HepG2 (cell line): ENCODE results near the gene ITPKC.

DNA sequence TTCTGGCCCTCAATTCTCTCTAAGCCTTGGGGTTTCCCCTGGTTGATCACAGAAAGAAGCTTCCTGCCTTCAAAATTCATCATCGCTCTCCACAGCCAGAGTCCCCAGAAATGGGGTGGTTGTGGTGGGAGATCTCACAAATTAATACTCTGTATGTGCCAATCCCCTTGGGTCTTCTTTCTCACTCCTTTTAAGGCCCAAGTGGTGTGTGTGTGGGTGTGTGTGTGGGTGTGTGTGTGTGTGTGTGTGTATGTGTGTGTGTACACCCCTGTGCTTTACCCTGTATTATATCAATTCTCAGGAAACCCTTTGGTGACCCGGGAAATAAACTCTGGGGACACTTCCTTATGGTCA is 33.8 kb upstream of the PSMC4 start:
- RRBS, 2 experiments = no CpG with 5 or more reads among the region's 2 CpGs
CAGE:
- cytosol, long polyA minus RNA = no peak
- cytosol, long polyA plus RNA = no peak
- long polyA plus RNA = no peak
- nucleus, long polyA minus RNA = no peak
- nucleus, long polyA plus RNA = no peak

DNA sequence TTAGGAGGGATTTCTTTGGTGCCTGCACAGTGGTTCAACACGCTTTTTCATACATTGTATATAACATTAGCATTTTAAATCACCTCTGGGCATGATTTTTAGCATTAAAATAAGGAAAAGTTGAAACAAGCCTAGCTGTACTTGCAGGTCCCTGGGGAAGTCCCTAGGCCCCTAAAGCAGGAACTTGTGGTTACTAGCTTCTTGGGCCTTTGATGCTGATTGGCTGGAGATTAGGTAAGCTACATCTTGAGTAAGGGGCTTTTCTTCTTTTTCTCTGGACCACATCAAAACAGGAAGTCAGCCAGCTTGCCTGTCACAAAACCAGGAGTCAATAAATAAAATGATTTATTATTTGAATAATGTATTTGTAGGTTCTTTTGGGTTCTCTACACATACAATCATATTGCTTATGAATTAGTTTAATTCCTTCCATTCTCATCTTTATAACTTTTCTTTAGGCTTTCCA is 17.5 kb upstream of the PSMC4 start:
- RRBS, 2 experiments = no CpG with 5 or more reads among the region's 1 CpG
CAGE:
- cytosol, long polyA minus RNA = no peak
- cytosol, long polyA plus RNA = no peak
- long polyA plus RNA = no peak
- nucleus, long polyA minus RNA = no peak
- nucleus, long polyA plus RNA = no peak

- RRBS, 2 experiments = no CpG with 5 or more reads among the region's 5 CpGs
CAGE:
- cytosol, long polyA minus RNA = no peak
- cytosol, long polyA plus RNA = no peak
- long polyA plus RNA = no peak
- nucleus, long polyA minus RNA = no peak
- nucleus, long polyA plus RNA = no peak
Measured at GRCh38 chr19:40042573-40043102, 13.4 kb downstream of the ZNF780B start.

DNA sequence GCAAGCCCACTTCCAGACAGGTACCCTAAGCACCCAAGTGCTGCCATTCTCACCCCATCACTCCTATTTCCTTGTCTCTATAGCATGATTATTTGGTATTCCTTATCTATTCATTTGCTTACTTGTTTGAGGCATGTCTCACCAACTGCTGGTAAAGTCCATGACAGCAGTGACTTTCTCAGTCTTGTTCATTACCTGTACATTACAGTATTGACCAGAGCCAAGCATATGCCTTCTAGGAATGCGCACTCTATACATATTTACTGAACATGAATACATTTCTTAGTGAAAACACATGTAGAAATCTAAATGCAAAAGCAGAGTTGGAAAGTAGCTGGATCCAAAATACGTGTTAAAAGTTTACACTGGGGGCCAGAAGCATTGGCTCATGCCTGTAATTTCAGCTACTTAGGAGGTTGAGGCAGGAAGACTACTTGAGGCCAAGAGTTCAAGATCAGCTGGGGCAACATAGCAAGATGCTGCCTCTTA is 9.4 kb downstream of the ZNF780B start:
- RRBS, 2 experiments = no CpG with 5 or more reads among the region's 2 CpGs
CAGE:
- cytosol, long polyA minus RNA = start-site peak on the minus strand centred at position 326 of the sequence, 31 bp wide, 8 reads
- cytosol, long polyA plus RNA = no peak
- long polyA plus RNA = no peak
- nucleus, long polyA minus RNA = no peak
- nucleus, long polyA plus RNA = no peak

GRCh38 chr19:40191527-40191692 is 184 bp downstream of the MAP3K10 start:
- RRBS, 2 experiments = 1 to 3% methylated on average over 20 of the region's 26 CpGs
CAGE:
- cytosol, long polyA minus RNA = no peak
- cytosol, long polyA plus RNA = no peak
- long polyA plus RNA = start-site peak on the plus strand at chr19:40191426-40191852, 18 and 17 reads in 2 replicates
- nucleus, long polyA minus RNA = no peak
- nucleus, long polyA plus RNA = no peak

DNA sequence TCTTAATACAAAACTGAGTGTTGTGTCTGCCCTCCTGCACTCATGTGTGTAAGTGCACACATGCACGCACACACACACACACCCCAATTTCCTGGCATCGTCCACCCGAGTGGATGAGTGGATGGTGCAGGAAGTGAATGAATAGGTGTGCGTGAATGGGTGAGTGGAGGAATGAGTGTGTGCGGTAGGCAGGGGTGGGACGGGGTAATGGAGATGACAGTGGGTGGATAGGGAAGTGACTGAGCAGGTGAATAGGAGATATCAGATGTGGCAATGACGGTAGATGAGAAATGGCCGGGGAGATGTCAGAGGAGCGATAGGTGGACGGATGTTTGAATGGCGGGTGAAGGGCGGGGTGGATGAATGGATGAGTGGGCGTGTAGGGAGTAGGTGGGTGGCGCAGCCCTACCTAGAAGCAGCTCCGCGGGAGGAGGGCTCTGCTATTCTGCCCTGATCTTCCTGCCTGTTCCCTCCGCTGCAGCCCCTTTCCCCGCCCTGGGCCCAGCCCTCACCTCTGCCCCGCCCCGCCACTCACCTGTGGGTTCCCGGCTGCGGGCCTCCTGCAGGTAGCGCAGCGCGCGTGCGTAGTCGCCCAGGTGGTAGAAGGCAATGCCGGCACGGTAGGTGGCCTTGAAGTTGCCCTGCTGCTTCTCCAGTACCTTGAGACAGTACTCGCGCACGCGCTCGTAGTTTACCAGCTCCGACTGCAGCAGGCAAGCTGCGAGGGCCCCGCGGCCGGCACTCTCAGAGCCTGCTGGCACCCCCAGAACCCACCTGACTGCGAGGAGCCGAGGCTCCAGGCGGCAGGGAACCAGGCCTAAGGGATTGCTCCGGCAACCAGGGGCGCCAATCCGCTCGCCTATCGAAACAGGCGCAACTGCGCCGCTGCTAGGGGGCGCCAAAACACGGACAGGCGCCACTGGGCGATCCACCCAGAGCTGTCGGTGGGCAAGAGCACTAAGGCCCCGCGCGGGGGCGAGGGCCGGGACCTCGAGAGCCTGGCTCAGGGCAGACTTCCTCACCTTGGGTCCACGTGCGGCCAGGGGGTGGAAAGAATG is 1.2 kb downstream of the TTC9B start:
- RRBS, 2 experiments = 57 to 61% methylated on average over 12 of the region's 64 CpGs
CAGE:
- cytosol, long polyA minus RNA = no peak
- cytosol, long polyA plus RNA = no peak
- long polyA plus RNA = no peak
- nucleus, long polyA minus RNA = no peak
- nucleus, long polyA plus RNA = no peak

- RRBS, 2 experiments = 86 to 93% methylated on average over 5 to 7 of the region's 49 CpGs
CAGE:
- cytosol, long polyA minus RNA = no peak
- cytosol, long polyA plus RNA = no peak
- long polyA plus RNA = no peak
- nucleus, long polyA minus RNA = no peak
- nucleus, long polyA plus RNA = no peak
Measured at GRCh38 chr19:40222899-40223733, 3.4 kb downstream of the CCNP start.

DNA sequence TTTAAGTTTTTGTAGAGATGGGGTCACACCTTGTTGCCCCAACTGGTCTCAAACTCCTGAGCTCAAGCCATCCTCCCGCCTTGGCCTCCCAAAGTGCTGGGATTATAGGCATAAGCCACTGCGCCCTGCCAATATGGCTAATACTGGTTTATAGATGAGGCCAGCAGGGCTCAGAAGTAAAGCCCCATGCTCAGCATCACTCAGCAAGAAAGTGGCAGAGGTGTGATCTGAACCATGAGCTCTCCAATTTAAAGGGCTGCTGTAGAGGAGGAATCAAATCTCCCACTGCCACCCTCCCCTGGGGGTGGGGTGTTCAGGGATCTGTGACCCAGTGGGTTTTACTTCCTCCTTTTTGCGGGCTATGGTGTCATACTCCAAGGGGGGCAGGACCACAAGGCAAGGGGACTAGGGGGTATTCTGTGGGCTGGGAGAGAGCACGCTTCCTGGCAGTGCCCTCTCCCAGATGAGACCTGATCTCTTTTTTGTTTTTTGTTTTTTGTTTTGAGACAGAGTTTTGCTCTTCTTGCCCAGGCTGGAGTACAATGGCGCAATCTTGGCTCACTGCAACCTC is 10.2 kb downstream of the PLD3 start:
- RRBS, 2 experiments = no CpG with 5 or more reads among the region's 5 CpGs
CAGE:
- cytosol, long polyA minus RNA = no peak
- cytosol, long polyA plus RNA = no peak
- long polyA plus RNA = no peak
- nucleus, long polyA minus RNA = no peak
- nucleus, long polyA plus RNA = no peak

DNA sequence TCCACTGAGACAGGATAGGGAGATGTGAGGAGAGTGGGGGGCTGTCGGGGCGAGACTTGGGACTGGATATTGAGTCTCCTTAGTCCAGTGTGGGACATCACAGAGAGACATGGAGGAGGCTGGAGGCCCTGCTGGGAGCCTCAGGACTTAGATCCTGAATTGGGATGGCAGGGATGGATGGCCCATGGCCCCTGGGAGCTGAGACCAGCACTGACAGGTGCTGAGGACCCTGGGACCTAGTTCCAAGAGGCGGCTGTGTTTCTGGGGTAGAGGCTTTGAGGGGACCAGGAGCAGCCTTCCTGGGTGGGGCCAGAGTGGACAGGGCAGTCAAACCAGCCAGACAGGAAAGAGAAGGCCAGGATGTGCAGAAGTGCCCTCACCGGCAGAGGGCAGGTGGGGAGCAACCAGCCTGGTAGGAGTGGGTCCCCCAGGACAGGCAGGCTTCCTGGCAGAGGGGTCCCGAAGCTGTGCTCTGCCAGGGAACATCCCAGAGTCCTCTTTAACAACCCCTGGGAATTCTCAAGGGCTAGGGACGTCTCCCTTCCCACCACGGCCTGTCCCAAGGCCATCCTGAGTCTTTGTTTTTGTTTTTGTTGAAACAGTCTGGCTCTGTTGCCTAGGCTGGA is 2.8 kb upstream of the HIPK4 start:
- RRBS, 2 experiments = no CpG with 5 or more reads among the region's 7 CpGs
CAGE:
- cytosol, long polyA minus RNA = no peak
- cytosol, long polyA plus RNA = no peak
- long polyA plus RNA = no peak
- nucleus, long polyA minus RNA = no peak
- nucleus, long polyA plus RNA = no peak

- RRBS, 2 experiments = 88 to 93% methylated on average over 8 to 9 of the region's 49 CpGs
CAGE:
- cytosol, long polyA minus RNA = no peak
- cytosol, long polyA plus RNA = no peak
- long polyA plus RNA = no peak
- nucleus, long polyA minus RNA = no peak
- nucleus, long polyA plus RNA = no peak
Measured at GRCh38 chr19:40398564-40399291, 8.7 kb upstream of the HIPK4 start.

DNA sequence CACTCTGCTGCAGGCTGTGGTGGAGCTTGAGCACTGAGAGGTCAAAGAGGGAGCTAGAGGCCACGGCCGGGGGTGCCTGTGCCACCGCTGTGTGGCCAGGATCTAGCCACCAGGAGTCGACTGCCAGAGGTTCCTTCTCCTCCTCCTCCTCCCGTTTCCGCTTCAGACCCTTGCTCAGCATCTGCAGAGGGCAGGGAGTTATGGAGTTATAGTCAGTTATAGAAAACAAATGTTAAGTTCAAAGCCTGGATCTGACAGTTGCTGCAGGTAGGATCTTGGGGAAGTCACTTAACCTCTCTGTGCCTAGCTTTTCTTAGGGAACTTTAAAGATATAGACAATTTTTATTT is 2.5 kb downstream of the SERTAD1 start:
- RRBS, 2 experiments = 95% methylated on average over 2 of the region's 6 CpGs; no CpG with 5 or more reads in 1 of the 2 experiments
CAGE:
- cytosol, long polyA minus RNA = no peak
- cytosol, long polyA plus RNA = no peak
- long polyA plus RNA = no peak
- nucleus, long polyA minus RNA = no peak
- nucleus, long polyA plus RNA = no peak

GRCh38 chr19:40464145-40464874 is 1.2 kb downstream of the BLVRB start:
- RRBS, 2 experiments = no CpG with 5 or more reads among the region's 11 CpGs
CAGE:
- cytosol, long polyA minus RNA = no peak
- cytosol, long polyA plus RNA = no peak
- long polyA plus RNA = no peak
- nucleus, long polyA minus RNA = no peak
- nucleus, long polyA plus RNA = no peak

GRCh38 chr19:40528909-40529806 is 47.5 kb upstream of the SHKBP1 start:
- RRBS, 2 experiments = 2% methylated on average over 7 of the region's 56 CpGs
CAGE:
- cytosol, long polyA minus RNA = no peak
- cytosol, long polyA plus RNA = no peak
- long polyA plus RNA = no peak
- nucleus, long polyA minus RNA = no peak
- nucleus, long polyA plus RNA = no peak

- RRBS, 2 experiments = 96 to 100% methylated on average over 2 of the region's 16 CpGs
CAGE:
- cytosol, long polyA minus RNA = no peak
- cytosol, long polyA plus RNA = no peak
- long polyA plus RNA = no peak
- nucleus, long polyA minus RNA = no peak
- nucleus, long polyA plus RNA = no peak
Measured at GRCh38 chr19:40580493-40581078, 3.9 kb downstream of the SHKBP1 start.

GRCh38 chr19:40604467-40605132 is 3.4 kb downstream of the LTBP4 start:
- RRBS, 2 experiments = 0 to 10% methylated on average over 2 of the region's 26 CpGs
CAGE:
- cytosol, long polyA minus RNA = no peak
- cytosol, long polyA plus RNA = no peak
- long polyA plus RNA = no peak
- nucleus, long polyA minus RNA = no peak
- nucleus, long polyA plus RNA = no peak

GRCh38 chr19:40625472-40626365 is 24.6 kb downstream of the LTBP4 start:
- RRBS, 2 experiments = no CpG with 5 or more reads among the region's 9 CpGs
CAGE:
- cytosol, long polyA minus RNA = no peak
- cytosol, long polyA plus RNA = no peak
- long polyA plus RNA = no peak
- nucleus, long polyA minus RNA = no peak
- nucleus, long polyA plus RNA = no peak

- RRBS, 2 experiments = no CpG with 5 or more reads among the region's 18 CpGs
CAGE:
- cytosol, long polyA minus RNA = no peak
- cytosol, long polyA plus RNA = no peak
- long polyA plus RNA = no peak
- nucleus, long polyA minus RNA = no peak
- nucleus, long polyA plus RNA = no peak
Measured at GRCh38 chr19:40703260-40703774, 12.9 kb upstream of the NUMBL start.

GRCh38 chr19:40713789-40714493 is 2.7 kb downstream of the COQ8B start:
- RRBS, 2 experiments = no CpG with 5 or more reads among the region's 14 CpGs
CAGE:
- cytosol, long polyA minus RNA = no peak
- cytosol, long polyA plus RNA = no peak
- long polyA plus RNA = no peak
- nucleus, long polyA minus RNA = no peak
- nucleus, long polyA plus RNA = no peak

- RRBS, 2 experiments = 0 to 3% methylated on average over 2 to 6 of the region's 25 CpGs
CAGE:
- cytosol, long polyA minus RNA = no peak
- cytosol, long polyA plus RNA = start-site peak on the minus strand at chr19:40714993-40715116, 17 and 31 reads in 2 replicates
- long polyA plus RNA = no peak
- nucleus, long polyA minus RNA = no peak
- nucleus, long polyA plus RNA = start-site peak on the minus strand at chr19:40715057-40715126, 43 and 67 reads in 2 replicates
Measured at GRCh38 chr19:40714912-40715309, 1.8 kb downstream of the COQ8B start.

- RRBS, 2 experiments = 2% methylated on average over 45 to 51 of the region's 82 CpGs
CAGE:
- cytosol, long polyA minus RNA = start-site peak on the minus strand at chr19:40716855-40716897, 11 reads
- cytosol, long polyA plus RNA = start-site peak on the minus strand at chr19:40716863-40716916, 26 and 33 reads in 2 replicates
- long polyA plus RNA = start-site peak on the minus strand at chr19:40716846-40716925, 65 and 40 reads in 2 replicates
- nucleus, long polyA minus RNA = no peak
- nucleus, long polyA plus RNA = start-site peak on the minus strand at chr19:40716863-40716920, 30 and 41 reads in 2 replicates
Measured at GRCh38 chr19:40716756-40717793, at the start of gene ITPKC. Gene ITPKC, plus strand, starts transcription at chr19:40717112.